ENCODE measurements around the genes NFATC2 and TSHZ2.

GRCh38 chr20:51529773-51530283, 12.7 kb downstream of the NFATC2 start:
- RRBS, 2 experiments = no CpG with 5 or more reads among the region's 10 CpGs

GRCh38 chr20:51541928-51543012, at the start of gene NFATC2:
Gene NFATC2, minus strand, starts transcription at chr20:51542719.
- RRBS, 2 experiments = 12 to 28% methylated on average over 36 of the region's 86 CpGs

GRCh38 chr20:51560515-51561114, 18.1 kb upstream of the NFATC2 start:
- RRBS, 2 experiments = no CpG with 5 or more reads among the region's 10 CpGs

GRCh38 chr20:51594720-51595453, 52.4 kb upstream of the NFATC2 start:
- RRBS, 2 experiments = 4 to 8% methylated on average over 3 of the region's 13 CpGs

DNA sequence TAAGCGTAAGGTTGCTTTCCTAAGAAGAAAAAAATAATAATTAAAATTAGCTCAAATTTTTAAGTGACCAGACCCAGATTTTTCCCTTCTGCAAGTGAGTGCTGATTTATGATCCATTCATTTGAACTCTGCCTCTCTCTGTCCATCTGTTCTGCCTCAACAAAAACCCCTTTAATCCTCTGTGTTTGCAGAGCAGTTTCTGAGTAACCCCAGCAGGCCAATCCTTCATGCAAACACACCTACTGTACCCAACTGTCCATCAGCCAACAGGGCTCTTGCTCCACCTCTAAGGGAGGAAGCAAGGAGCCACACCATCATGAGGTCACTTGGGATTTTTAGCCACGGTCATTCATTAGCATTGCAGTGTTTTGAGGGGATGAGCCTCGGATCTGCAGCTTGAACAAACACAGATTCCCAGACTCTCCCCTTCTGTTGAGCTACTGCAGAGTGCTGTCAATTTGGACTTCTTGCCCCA, 66.8 kb downstream of the ATP9A start:
- RRBS, 2 experiments = no CpG with 5 or more reads among the region's 3 CpGs

GRCh38 chr20:51749623-51749998, 18.6 kb downstream of the ATP9A start:
- RRBS, 2 experiments = no CpG with 5 or more reads among the region's 1 CpG

GRCh38 chr20:51749999-51750733, 18.0 kb downstream of the ATP9A start:
- RRBS, 2 experiments = no CpG with 5 or more reads among the region's 18 CpGs

GRCh38 chr20:51751979-51752888, 16.0 kb downstream of the ATP9A start:
- RRBS, 2 experiments = 3 to 6% methylated on average over 2 of the region's 14 CpGs

DNA sequence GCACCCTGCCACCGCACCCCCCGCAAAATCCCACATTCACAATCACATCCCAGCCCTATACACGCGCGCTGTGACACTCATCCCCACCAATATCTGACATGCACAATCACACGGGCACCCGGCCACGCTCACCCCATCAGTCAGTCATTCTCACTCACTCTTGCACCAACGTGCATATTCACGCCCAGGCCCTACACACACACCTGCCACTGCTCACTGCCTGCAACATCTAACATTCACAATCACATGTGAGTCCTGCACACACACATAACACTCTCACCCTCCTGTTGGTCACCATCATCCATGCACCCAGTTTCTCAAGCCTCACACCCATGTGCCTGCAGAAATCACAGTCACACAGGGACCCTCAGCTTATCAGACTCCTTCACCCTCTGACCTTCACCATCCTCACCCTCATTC, 586 bp upstream of the ATP9A start:
- RRBS, 2 experiments = no CpG with 5 or more reads among the region's 10 CpGs

- RRBS, 2 experiments = no CpG with 5 or more reads among the region's 28 CpGs
Measured at GRCh38 chr20:51799738-51800506, 2.4 kb downstream of the SALL4 start.

DNA sequence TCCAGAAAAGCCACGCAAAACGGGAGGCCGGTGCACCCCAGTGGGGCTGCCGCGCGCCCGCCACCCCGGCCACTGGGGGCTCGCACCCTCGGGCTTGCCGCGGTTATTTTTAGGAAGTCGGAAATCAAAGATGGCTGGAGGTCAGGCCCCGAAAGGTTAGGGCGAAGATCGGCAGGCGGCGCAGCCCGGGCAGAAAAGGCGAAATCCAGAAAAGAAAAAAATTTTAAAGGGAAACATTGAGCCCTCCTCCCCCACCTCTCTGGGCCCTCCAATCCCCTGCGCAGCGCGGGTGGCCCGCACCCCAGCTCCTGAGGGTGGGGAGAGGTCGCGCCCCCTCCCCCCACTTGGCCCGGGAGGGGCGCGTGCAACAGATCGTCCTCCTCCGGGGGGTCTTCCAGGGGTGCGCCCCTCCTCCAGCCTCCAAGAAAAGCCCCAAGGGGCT, 895 bp downstream of the SALL4 start:
- RRBS, 2 experiments = 2 to 5% methylated on average over 8 to 17 of the region's 32 CpGs

GRCh38 chr20:52971866-52972540, at the start of gene TSHZ2:
Gene TSHZ2, plus strand, starts transcription at chr20:52972358.
- RRBS, 2 experiments = no CpG with 5 or more reads among the region's 37 CpGs

DNA sequence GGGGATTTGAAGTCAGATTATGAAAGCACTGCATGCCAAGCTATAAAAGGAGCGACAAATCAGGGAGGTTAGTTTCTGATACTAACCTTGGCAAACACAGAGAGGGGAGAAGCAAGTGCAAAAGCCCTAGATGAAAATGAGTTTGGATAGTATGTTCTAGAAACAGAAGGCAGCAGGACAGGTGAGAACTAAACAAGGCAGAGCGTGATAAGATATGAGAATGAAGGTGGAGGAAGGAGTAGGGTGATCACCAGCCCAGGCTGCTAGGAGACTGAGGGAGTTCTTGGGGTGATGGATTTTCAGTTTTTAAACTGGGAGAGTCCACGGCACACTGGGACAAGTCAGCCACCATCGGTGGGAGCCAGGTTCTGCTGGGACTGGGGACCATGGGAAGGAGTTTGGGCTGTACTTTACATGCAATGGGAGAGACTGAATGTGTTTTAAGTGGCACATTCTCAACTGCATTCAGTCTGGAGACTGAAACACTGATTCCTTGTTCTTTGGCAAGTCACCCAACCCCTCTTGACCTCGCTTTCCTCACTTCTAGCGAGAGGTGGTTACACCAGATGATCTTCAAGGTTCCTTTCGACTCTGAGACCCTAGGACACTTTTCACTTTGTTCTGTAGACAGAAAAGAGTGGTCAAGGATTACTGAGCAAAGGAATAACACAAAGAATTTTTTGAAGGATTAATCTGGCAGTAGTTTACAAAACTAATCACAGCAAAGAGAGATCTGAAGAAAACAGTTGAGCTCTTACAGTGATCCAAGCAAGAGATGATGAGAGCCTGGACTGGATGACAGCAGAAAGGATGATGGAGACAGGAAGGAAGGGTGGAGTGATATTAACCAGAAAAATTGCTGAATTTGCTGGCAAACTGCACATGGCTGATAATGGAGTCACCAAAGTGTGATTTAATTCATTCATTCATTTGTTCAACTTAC, 103.6 kb downstream of the TSHZ2 start:
- RRBS, 2 experiments = no CpG with 5 or more reads among the region's 7 CpGs

DNA sequence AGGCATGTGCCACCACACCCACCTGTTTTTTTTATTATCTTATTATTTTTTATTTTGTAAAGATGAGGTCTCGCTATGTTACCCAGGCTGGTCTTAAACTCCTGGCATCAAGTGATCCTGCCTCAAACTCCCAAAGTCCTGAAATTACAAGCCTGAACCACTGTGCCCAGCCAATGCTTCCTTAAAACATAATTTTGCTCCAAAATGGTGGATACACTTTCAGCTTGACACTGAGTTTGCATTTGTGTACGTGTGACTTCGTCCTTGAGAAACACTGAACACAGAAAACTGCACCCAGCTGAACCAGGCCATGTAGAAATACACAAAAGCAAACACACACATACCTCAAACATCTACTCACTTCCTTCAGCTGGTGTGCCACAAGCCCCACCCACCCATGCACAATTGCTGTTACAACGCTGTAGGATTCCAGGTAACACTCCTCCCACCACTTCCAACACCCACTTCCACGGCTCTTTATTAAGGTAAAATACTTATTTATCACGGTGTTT, 109.1 kb downstream of the TSHZ2 start:
- RRBS, 2 experiments = no CpG with 5 or more reads among the region's 6 CpGs

GRCh38 chr20:53318195-53318706, 275.4 kb downstream of the ZNF217 start:
- RRBS, 2 experiments = no CpG with 5 or more reads among the region's 3 CpGs

- RRBS, 2 experiments = no CpG with 5 or more reads among the region's 17 CpGs
Measured at GRCh38 chr20:53413109-53413619, 180.5 kb downstream of the ZNF217 start.

GRCh38 chr20:53580461-53581081, 13.1 kb downstream of the ZNF217 start:
- RRBS, 2 experiments = no CpG with 5 or more reads among the region's 4 CpGs

GRCh38 chr20:53584221-53584709, 9.4 kb downstream of the ZNF217 start:
- RRBS, 2 experiments = no CpG with 5 or more reads among the region's 3 CpGs

- RRBS, 2 experiments = no CpG with 5 or more reads among the region's 27 CpGs
Measured at GRCh38 chr20:53593440-53593691, 273 bp downstream of the ZNF217 start.

DNA sequence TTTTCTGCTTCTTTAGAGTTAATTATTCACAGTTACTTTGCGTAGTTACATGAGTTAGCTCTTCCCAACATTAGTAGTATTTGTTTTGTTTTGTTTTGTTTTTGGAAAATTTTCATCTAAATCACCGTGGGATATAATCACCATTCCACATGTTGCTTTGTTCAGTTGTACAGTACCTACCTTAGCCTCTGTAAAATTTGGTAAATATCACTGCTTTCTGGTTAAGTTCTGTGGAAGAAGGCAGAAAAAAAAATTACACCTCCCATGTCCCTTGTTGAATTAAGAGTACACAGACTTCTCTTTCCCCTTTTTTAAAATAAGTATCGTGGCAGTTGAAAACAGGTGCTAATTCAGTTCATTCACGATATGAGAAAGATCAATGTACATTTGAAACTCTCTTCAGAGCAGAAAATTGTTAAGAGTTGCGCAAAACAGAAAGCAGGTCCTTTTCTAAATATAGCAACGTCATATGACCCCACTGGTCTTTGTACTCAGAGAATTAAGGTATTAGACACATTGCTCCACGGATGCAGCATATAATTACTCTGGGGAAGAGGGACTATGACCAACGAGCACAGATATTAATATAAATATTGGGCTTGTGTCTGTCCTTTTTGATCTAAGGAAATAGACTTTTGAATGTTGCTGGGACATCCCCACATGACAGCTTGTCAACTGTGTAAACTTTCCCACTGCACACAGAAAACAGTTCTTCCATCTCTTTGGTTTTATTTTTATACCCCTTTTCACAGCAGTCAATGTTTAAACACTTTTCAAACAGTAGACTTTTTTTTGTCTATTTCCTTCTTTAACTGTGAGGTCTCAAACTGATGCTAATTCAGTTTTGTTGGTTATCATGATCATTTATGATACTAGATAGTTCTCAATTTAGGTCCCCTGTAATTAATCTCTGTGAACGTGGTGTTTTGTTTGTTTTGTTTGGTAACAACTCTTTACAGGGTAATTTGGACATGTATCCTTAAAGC, 58.7 kb upstream of the ZNF217 start:
- RRBS, 2 experiments = no CpG with 5 or more reads among the region's 9 CpGs

Data from Panc1 (cell line).